ENCODE measurements around the gene HIPK3.

DNA sequence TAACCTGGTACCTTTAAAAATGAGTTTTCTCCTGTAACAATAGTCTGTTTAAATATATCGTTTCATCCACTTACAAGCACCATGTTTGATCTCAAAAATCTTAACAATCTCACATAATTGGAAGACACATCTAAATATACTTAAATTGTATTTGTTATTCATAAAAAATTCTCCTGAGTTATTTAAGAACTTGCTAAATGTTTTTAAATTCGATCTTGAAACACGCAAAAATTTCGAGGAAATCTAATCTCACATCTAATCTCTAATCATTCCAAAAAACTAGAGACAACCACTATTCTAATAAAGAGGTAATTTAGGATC, 19.7 kb downstream of the IMMP1L start:
- PRO-cap = no peak

- PRO-cap = no peak
Observed at GRCh38 chr11:31815531-31816720, 4.8 kb upstream of the PAX6 start.

DNA sequence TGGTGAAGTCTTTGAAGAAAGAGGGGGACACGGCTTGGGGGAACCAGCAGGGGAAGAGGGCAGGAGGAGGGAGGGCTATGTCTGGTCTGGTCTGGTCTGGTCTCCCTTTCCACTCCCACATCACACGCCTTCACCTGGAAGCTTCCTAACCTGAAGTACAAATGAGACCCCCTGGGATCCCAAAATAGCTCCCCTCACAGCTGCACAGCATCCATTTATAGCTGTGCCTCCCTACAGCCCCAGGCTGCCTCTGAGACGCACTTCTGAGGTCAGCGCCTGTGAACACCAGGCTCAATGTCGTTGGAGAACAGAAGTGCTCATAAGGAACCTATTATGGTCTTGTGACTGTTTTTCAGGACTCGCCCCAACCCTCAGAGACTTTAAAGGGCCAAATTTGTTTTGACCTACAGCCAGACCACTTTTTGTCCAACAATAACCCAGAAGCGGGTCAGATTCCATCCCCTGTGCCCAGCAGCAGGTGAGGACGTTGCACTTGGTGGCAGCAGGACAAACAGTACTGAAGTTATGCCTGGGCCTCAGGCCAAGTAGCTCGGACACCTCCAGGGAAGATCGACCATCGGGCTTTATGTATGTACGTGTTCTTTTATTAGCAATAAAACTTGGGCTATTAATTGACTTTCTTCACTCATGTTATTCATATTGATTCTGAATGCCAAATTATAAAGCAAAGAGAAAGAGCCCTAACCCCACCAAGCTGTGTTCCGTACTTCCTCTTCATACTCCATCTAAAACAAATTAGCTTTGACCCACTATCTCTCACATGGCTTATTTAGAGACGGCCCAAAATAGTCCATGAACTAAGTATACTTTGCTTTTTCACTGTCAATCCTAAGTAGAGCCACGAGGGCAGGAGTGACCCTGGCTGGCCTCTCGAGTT, 92.2 kb upstream of the PAX6 start:
- PRO-cap = no peak

DNA sequence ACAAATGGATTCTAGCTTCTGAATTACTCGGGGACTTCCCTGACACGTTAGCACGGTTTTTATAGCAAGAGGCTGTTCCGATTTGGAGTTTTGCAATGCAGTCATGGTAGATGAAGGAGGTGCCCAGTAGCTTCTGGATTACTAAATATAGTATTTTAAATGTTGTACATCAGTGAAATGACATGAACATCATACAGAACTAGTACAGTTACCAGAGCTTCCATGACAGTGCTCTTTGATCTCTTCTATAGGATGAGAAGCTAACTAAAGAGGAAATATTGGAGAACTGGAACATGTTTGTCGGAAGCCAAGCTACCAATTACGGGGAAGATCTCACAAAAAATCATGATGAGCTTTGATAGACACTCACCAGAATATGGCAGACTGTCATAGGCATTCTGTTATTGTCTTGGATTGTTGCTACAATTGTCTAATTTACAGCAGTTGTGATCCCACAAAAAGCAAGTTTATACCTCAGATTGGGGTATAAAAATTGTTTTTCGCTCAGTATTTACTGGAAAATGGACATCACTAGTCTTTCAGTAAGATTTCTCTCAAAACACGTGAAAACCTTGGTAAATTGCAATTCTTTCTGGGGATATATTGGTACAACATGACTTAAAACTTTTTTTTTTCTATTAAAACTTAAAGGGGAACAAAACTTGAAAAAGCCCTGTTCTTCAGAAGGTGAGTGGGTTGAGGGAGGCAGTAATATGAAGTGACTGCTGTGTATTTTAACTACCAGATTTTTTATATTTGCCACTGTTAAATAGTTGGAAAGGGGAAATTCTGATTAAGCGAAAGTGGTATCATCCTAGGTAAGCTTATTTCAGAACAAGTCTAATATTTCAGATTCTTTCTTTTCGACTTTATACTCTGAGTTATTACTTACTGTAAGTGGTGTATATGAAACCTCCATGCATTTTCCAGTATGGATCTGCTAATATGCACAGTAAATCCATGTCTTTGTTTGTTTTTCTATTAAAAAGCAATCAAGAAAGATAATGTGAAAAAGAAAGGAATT, 13.6 kb downstream of the RCN1 start:
- PRO-cap = no peak

DNA sequence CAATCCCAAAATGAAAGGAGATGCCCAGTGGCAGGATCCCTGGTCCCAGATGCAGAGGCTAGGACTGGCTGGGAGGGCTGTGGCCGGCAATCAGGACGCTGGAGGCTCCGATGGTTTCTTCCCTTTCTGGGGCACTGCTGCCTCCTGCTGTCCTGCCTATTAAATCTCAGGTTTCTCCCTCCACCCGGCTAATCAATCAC, 82.5 kb downstream of the RCN1 start:
- PRO-cap = no peak

DNA sequence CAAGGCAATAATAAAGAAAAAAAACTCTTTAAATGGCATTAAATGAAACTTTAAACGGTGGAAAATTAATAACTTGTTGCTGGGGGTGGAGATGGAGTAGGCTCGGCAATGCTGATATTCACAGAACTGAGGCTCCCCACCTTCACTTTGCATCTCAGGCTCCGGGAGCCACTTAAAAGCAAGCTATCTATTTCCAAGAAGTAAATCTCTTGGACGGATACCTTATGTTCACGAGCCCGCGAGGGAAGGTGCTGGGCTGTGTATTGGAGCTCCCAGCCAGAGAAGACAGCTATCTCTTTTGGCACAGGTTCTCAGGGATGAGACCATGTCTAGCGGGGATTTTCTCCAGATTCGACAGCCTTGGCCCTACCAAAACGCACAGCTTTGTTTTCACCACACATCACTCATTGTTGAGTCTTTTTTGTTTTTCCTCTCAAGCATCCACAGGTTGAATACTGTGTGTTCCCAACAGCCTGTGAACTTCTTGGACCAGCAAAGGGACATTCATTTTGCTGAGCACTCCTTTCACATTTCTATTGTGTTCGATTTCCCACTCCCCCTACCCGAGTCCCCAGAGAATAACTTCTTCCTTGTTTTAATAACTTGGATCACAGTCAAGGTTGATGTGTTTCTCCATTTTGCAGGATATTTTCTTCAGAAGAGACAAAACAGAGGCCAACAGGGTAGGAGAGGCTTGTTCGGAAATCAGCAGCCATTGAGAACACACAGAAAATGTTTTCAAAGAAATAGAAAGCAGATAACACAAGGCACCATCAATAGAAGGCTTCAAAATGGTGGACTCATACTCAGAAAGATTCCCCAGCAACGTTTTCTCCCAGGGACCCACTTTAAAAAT, 23.2 kb downstream of the WT1 start:
- PRO-cap = no peak

DNA sequence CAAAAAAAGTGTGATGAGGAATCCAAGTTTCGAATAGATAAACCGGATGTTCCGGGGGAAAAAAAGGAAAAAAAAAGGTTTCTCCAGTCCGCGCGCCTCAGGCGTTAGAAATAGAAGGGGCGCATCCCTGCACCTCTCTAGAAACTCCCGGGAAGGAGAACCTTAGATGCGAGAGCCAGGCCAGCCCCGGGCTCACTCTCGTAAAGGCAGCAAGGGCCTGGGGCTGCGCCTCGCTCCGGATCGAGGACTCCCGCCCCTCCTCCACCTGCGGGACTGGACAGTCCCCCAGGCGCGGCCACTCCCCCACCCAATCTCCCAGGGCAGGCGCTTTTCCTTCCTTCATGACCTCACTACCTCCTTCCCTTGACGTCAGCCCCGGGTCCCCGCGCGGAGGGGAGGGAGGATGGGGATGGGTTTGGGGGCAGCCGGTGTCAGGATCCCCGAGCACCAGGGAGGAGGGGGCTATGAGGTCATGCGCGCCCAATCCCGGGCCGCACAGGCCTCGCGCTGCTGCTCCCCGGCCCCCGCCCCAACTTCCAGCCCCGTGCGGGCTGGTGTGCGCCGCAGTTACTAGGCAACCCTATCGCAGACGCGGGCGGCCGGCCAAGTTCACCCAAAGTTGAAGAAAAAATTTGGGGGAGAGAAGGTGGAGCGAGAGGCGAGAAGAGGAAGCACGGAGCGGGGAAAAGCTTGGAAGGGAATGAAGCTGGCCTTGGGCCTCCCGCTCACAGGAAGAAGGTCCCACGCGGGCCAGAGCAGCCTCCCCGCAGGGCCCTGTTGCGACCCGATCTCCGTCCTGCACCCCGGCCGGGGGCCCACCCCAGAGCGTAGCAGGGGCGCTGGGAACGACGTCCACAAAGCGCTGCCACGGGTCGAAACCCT, 8.5 kb downstream of the WT1 start:
- PRO-cap = no peak

- PRO-cap = no peak
Observed at GRCh38 chr11:32450193-32450897, 15.0 kb upstream of the WT1 start.

- PRO-cap = no peak
Observed at GRCh38 chr11:32887767-32887966, 4.9 kb upstream of the QSER1 start.

DNA sequence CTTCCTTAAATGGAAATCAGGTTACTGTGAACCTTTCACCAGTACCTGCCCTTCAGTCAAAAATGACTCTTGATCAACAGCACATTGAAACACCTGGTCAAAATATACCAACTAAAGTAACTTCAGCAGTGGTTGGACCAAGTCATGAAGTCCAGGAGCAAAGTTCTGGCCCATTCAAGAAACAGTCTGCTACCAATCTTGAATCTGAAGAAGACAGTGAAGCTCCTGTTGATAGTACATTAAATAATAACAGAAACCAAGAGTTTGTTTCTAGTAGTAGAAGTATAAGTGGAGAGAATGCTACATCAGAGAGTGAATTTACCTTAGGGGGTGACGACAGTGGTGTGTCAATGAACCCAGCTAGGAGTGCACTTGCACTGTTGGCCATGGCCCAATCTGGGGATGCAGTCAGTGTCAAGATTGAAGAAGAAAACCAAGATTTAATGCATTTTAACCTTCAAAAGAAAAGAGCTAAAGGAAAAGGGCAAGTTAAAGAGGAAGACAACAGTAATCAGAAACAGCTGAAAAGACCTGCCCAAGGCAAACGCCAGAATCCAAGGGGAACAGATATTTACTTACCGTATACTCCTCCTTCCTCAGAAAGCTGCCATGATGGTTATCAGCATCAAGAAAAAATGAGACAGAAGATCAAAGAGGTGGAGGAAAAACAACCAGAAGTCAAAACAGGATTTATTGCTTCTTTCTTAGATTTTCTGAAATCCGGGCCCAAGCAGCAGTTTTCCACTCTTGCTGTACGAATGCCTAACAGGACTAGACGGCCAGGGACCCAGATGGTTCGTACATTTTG, 42.0 kb downstream of the QSER1 start:
- PRO-cap = no peak

GRCh38 chr11:33017413-33017807, 1.7 kb downstream of the DEPDC7 start:
- PRO-cap = no peak

DNA sequence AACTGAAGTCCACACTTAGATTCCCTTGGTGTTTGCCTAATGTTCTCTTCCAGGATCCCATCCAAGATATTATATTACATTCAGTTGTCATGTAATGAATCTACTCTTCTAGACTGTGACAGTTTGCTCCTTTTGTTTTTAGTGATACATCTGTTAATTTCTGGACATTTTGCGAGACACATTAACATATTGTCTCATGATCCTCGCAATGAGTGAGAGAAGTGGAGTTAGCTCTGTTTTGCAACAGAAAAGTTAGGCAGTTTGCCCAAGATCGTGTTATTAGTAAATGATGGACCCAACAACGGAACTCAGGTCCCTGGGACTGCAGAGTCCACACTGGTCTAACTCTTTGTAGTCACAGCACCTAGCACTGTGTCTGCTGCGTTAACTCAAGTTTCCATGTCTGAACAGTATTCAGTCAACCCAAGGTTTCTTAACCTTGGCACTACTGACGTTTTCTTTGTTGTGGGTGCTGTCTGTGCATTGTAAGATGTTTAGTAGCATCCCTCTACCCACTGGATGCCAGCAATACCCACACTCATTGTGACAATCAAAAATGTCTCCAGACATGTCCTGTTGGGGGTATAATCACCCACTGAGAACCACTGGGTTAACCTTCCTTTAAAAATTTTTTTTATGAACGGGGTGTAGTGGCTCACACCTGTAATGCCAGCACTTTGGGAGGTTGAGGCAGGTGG, 3.2 kb downstream of the DEPDC7 start:
- PRO-cap = no peak

DNA sequence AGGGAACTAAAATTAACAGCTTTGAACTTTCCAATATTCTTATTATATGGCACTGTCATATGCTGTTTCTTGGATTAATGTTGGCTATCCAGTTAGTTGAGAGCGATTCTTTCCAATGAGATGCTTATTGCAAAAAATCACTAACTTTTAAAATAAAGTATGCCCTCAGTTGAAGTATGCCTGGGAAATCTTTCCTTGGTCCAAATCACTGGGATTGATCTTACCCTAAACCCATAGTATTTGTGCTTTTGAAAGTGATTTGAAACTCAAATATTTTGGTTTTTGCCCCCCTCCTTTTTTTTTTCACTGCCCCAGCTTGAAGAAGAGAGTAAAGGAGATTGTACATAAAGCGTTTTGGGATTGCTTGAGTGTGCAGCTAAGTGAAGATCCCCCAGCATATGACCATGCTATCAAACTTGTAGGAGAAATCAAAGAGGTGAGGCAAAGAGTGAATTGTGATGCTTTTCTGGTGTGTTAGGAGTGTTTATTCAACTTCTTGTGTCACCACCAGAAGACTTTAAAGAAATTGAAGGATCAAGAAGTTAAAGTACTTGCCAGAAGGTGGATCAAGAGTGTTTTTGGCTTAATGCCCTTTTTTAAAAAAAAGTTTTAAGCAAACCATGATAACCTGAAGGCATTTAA, 17.5 kb downstream of the TCP11L1 start:
- PRO-cap = no peak

DNA sequence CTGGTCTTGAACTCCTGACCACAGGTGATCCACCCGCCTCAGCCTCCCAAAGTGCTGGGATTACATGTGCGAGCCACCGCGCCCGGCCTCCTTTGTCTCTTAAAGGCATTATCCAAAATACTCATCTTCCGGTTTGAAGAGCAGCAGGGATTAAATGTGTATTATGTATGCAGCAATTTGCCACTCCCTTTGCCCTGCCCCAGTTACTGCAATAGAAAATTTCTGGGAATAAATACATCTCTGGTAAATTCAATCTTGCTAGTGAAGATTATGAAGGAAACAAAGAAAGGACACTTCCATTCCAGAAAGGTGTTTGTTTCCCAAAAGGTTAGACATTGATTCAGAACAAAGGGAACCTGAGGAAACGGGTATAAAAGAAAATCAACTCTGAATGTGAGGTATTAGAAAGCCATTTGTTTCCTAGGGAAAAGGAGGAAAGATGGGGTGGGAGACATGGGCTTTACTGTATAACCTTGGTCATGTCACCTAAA, 1.1 kb upstream of the HIPK3 start:
- PRO-cap = no peak

GRCh38 chr11:33256964-33257960, at the start of gene HIPK3:
HIPK3 (plus strand) TSS chr11:33257381.
- PRO-cap = bidirectional peak, plus-strand start at chr11:33257366, minus-strand start at chr11:33257156; bidirectional peak, plus-strand start at chr11:33257732, minus-strand start at chr11:33257731

- PRO-cap = no peak
Observed at GRCh38 chr11:33375591-33375953, 336 bp upstream of the KIAA1549L start.

GRCh38 chr11:33735741-33736125, 490 bp downstream of the CD59 start:
- PRO-cap = no peak

DNA sequence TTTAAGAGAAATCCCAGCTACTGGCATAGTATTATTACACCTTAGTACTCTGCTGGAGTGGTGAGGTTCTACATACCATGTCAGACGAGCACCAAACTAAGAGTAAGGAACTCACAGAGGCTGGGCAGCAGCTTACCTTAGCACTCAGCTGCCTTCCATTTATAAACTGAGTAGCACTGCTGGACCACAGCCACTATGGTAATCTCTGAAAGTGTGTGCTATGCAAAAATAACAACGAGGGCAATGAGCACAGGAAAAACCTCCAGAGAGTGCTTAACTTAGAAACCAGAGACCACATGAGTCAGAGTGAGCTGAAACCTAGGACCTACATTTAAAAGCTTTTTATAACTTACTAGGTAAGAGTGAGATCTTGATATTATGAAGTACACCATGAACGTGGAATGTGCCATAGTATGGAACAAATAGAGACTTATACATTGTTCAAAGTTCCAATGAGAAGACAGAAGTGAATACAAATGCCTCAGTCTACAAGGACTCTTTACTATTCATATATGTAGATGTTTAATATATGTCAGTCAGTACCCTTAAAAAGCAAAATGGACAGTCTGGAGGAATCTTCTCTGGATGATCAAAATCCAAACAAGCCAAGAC, 17.1 kb upstream of the CD59 start:
- PRO-cap = no peak

- PRO-cap = no peak
Observed at GRCh38 chr11:33774764-33775198, 461 bp upstream of the FBXO3 start.

- PRO-cap = no peak
Observed at GRCh38 chr11:34067767-34068471, 16.4 kb downstream of the CAPRIN1 start.

All from sciatic nerve (tissue), 1 donor.